Aortic smooth muscle cell (primary cell): ENCODE data around the genes NEK8 and PHF12.

DNA sequence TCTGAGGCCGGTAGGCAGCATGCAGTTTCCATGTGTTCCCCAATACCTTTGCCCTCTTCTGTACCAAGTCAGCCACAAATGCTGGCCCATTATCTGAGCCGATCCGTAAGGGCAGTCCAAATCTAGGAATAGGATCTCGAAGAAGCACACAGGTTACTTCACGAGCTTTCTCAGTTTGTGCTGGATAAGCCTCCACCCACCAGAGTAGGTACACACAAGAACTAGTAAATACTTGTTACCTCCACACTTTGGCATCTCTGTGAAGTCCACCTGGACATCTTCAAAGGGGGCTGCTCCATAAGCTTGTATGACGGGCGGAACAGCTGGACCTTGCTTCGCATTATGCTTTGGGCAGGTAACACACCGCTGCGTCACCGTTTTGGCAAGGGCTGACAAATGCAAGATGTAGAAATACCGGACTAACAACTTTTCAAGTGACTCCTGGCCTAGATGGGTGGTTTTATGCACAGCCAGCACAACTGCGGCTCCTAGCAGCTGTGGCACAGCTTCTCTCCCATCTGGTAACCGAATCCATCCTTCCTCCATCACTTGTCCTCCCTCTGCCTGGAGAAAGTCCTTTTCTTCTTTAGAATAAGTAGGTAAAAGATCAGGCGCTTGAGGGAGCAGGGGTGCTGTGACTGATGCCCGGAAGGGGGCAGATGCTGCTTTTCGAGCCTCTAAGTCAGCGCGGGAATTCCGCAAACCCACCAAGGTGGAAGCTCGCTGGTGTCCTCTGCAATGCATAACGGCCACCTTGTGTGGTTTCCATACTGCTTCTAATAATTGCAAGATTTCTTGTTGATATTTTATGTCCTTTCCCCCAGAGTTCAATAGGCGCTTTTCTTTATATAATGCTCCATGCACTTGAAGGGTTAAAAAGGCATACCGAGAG lies 85.1 kb upstream of the TMEM97 start:
- RRBS = no CpG with 5 or more reads among the region's 24 CpGs

DNA sequence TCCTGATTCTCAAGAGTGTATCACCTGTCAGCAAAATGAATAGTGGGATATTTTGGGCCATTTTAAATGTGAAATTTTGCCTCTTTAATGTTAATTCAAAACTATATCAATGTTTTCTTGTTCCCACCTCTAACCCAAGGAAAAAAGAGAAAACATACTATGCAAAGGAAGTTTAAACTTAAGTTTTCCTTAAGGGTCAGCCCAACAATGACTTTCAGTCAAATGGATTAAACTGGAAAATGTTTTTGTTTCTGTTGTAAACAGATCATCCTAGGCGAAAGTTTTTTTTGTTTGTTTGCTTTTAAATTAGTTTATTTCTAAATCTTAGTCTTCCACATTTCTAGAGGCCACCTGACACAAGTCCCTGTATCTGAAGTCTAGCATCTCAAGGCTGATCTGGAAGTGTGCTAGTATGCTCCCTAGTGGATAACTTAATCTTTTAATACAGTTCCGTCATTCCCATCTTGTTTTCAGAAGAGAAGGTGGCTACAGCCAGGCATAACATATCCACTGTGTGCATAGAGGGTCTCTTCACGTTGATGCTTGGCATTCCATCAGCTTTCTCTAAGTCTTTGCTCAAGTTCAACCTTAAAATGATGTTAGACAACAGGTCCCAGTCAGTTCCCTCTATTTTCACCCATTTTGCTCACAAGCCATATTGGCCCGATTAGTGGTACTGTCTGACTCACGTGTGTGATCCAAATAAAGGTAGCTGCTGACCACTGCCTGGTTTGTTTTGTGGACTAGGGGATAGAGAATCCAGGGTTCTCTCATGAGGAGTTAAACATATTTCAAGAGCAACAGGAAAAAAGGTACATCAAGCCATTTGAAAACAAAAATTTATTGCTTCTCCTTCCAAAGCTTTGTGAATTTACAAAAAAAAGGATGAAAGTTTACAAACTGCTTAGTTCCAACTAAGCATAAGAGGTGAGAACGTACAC lies 7.5 kb downstream of the IFT20 start:
- RRBS = no CpG with 5 or more reads among the region's 6 CpGs

- RRBS = no CpG with 5 or more reads among the region's 59 CpGs
Measured at GRCh38 chr17:28381258-28381748, 9.8 kb downstream of the SARM1 start.

DNA sequence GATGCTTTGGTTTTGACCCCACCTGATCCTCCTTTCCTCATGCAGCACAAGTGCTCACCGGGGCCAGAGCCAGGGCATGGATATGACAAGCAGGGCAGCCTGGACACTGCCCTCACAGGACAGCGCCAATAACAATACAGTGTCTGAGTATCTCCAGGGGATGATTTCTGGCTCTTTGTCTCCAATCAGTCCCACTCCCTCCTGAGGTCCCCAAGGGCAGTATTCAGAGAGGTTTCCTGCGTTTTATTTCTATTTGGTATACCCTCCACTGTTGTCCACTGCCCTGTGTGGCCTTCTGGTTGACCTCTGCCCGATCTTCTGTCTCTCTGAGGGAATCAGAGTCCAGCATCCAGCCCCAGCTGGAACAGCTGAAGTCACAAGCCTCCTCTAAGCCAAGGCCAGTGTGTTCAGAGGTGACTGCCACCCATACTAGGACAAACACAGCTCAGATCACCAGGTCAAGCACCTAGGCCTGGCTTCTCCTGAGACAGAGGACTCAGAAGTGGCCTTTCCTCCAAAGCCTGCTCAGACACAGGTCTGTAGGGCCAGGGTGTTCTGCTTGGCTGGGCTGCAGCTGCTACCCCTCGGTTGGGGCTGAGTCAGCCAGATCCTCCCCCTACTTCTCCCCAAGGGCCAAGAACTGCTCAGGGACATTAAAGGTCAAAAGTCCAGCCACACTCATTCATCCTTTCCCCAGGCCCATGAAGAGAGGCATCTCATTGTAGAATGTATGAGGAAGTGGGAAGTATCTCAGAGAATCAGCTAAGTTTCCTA lies 7.8 kb downstream of the SLC46A1 start:
- RRBS = no CpG with 5 or more reads among the region's 5 CpGs

GRCh38 chr17:28524984-28525768 lies 19.0 kb downstream of the FOXN1 start:
- RRBS = no CpG with 5 or more reads among the region's 6 CpGs

GRCh38 chr17:28677414-28678394 lies 15.7 kb downstream of the SUPT6H start:
- RRBS = no CpG with 5 or more reads among the region's 14 CpGs

- RRBS = no CpG with 5 or more reads among the region's 40 CpGs
Measured at GRCh38 chr17:28727832-28728531, 606 bp upstream of the NEK8 start.

GRCh38 chr17:28728532-28729417 lies at the start of gene NEK8:
NEK8 (plus strand) TSS chr17:28728788.
- RRBS = no CpG with 5 or more reads among the region's 56 CpGs

- RRBS = 7% methylated on average over 1 of the region's 14 CpGs
Measured at GRCh38 chr17:28744858-28745124, 980 bp downstream of the TRAF4 start.

GRCh38 chr17:28746455-28747526 lies 3.0 kb downstream of the TRAF4 start:
- RRBS = no CpG with 5 or more reads among the region's 12 CpGs

- RRBS = no CpG with 5 or more reads among the region's 21 CpGs
Measured at GRCh38 chr17:28749825-28750865, 6.3 kb downstream of the TRAF4 start.

- RRBS = no CpG with 5 or more reads among the region's 4 CpGs
Measured at GRCh38 chr17:28857698-28858609, 3.1 kb downstream of the ERAL1 start.

GRCh38 chr17:28893188-28893788 lies 4.2 kb downstream of the FLOT2 start:
- RRBS = no CpG with 5 or more reads among the region's 9 CpGs

GRCh38 chr17:28895974-28896563 lies 1.5 kb downstream of the FLOT2 start:
- RRBS = no CpG with 5 or more reads among the region's 2 CpGs

- RRBS = no CpG with 5 or more reads among the region's 7 CpGs
Measured at GRCh38 chr17:28946176-28946910, 5.0 kb downstream of the PHF12 start.

- RRBS = 2% methylated on average over 40 of the region's 82 CpGs
Measured at GRCh38 chr17:28951144-28952045, at the start of gene PHF12. PHF12 (minus strand) TSS chr17:28951518.

- RRBS = no CpG with 5 or more reads among the region's 13 CpGs
Measured at GRCh38 chr17:29093787-29094276, 50.9 kb downstream of the PIPOX start.

GRCh38 chr17:29099505-29100112 lies 56.7 kb downstream of the PIPOX start:
- RRBS = no CpG with 5 or more reads among the region's 6 CpGs

- RRBS = no CpG with 5 or more reads among the region's 5 CpGs
Measured at GRCh38 chr17:29155942-29156522, 24.2 kb downstream of the MYO18A start.

DNA sequence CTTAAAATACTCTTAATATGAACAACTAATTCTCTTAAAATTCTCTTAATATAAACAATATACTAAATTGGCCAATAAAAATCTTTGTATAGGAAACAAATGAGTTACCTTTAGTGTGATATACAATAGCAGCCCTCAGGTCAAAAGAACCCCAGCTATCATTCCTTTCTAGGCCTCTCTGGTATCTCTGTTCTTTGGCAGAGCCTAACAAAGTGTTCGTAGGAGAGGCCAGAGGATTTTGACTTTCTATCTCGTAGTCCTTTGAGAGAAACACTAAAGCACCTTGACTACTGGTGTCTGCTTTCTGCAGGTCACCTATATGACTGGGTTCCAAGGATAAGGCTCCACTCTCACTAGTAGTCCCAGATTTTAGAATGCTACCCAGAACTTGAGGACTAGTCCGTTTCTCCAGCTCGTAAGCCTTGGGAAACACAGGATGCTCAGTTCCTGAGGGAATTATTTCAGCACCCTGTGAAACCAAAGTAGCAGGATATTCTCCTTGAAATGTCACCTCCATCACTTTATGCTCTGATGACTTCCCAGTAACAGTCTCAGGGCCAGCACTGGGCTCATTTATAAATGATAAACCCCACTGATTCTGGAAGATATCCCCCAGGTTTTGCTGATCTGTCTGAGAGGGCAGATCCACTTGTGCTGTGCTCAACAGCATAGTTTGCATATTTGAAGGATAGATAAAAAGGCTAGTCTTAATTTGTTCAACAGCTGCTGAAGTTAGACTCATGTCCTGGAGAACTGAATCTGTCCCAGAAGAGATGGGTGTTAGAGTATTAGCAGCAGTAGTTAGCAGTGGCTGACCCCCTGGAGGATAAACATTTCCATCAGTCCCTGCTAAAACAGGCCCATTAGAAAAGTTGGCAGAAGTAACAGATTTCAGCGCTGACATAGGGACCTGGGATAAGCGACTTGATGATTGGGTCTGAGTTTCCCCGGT lies 7.8 kb downstream of the NUFIP2 start:
- RRBS = no CpG with 5 or more reads among the region's 7 CpGs